Measurements from ENCODE around the gene LYPD1.

DNA sequence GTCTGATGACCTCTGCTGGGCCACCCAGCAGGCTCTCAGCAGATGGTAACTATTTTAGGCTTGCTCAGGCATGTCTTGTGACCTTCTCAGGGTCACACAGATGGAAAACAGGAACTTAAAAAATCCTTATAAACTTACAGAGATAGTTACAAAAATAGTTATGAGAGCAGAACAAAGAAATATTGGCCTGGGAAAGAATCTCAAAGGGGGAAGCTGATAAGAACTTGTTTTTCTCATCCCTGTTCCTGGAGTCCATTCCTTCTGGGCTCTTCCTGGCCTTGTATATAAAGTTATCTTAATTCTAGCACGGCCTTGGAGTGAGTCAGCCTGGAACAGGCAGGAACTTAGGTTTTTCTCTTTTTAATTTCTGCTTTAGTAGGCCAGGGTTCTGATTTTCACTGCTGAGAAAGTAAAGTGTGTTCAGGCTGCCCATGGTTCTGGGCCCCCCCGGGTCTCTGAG, 141.4 kb downstream of the CCDC74A start:
- PRO-cap: no peak

DNA sequence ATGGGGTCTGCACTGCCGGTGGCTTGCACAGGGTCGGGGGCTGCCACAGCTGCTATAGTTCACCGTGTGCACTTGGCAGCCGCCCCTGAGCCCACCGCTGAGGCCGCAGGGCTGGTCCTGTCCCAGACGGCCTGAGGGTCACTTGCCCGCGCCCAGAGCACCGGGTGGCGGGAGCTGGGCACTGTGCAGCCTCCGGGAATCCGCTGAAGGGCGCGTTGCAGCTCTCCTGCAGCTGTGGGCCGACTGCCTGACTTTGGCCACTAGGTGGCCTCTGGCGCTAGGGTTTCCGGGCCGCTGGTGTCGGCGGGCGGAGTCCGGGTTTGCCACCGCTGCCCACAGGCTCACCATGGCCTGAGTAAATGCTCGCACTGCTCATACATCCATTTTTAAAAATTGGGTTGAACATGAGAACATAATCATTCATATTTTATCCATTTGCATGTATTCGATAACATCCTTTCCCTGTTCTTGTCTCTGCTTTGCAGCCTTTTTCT, 146.2 kb downstream of the CCDC74A start:
- PRO-cap: no peak

GRCh38 chr2:131801510-131802090, 273.9 kb downstream of the CCDC74A start:
- PRO-cap: no peak

- PRO-cap: unidirectional peak, plus-strand start at chr2:132276944
These were observed 115.0 kb upstream of the ANKRD30BL start for GRCh38 chr2:132276621-132277327.

DNA sequence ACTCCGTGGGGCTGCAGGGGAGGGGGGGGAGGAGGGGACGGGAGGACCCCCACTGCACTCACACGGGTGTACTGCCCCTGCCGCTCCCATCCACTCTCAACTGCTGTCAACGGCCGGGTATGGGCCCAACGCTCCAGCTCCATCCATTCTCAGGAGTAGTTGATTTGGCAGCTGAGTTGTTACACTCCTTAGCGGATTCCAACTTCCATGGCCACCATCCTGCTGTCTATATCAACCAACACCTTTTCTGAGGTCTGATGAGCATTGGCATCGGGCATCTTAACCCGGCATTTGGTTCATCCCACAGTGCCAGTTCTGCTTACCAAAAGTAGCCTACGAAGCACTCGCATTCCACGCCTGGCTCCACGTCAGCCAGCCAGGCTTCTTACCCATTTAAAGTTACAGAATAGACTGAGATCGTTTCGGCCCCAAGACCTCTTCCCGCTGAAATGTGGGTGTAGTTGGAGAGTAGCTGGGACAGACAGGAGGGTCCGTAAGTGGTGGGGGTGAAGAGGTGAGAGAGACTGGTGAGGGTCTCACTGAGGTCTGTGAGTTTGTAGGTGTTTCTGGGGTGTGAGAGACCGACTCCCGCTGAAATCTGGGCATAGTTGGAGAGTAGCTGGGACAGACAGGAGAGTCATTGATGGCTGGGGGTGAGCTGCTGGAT, 119.6 kb upstream of the ANKRD30BL start:
- PRO-cap: no peak

DNA sequence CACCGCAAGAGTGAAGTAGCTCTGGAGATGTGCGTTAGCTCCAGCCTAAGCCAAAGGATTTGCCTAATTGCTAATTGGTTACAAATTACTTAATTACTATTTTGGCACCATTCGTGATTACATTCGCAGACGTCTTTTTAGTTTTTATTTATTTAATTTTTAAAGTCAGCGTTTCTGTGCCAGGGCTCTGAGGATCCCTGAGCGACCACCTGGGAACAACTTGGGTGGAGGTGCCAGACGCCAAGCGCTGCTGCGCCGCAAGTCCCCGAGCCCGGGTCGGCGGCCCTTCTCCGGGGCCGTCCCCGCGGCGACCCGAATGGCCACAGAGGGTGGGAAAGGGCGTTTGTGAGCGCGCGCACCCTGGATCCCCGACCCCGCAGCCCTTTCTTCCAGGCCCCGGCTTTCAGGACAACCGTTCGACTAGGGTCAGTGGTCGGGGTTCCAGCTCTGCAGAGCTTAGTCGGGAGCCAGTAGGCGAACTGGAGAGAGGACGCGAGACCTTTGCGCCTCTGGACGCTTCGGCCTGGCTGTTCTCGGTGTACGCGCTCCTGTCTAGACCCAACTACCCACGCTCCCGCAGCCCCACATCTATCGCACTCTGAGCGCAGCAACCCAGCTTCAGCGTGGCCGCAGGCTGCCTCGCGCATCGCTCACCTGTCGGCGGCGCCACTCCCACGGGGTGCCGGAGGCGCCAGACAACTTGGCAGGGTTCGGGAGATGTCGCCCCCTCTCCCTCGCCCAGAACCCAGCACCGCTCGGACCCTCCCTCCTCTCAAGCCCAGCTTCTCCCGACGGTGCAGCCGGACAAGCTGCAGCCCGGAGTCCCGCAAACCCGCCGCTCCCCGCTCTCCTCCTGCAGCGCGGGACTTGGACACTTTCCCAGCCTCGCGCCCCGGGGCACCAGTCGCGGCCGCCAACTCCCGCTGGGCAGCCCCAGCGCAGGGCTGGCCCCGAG, 886 bp downstream of the LYPD1 start:
- PRO-cap: no peak

- PRO-cap: no peak
These were observed at the start of gene LYPD1 for GRCh38 chr2:132669805-132670521. LYPD1 (minus strand) TSS chr2:132670205.

- PRO-cap: no peak
These were observed 411.5 kb downstream of the NCKAP5 start for GRCh38 chr2:133156626-133157372.

GRCh38 chr2:133489811-133490497, 78.3 kb downstream of the NCKAP5 start:
- PRO-cap: no peak

- PRO-cap: no peak
These were observed 34.3 kb upstream of the NCKAP5 start for GRCh38 chr2:133602683-133602914.

DNA sequence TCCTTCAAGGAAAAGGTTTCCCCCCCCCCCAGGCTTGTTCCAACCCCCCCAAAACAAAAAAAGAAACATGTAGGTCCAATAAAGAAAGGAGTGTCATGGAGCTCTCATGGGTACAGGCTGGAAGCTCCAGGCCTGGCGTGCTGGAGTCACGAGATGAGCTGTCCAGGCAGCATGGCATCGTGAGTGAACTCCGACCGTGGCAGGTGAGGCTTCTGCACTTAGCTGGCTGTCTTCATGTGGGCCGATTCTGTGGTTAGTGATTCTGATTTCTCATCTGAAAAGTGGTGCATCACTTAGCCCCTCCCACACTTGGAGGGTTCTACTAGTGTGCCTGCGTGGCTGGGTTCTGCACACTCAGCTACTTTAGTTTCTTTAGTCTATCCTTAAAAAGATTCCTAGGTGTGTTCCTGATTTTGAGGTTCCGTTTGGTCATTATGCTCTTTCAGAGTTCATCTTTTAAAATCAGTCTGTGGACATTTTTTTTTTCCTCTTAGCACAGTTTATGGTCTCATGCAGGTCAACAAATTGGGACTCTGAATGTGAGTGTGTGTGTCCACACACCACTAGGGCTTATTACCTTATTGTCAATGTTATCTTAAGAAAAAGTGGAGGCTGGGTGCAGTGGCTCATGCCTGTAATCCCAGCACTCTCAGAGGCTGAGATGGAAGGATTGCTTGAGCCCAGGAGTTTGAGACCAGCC, 126.2 kb upstream of the MGAT5 start:
- PRO-cap: no peak

DNA sequence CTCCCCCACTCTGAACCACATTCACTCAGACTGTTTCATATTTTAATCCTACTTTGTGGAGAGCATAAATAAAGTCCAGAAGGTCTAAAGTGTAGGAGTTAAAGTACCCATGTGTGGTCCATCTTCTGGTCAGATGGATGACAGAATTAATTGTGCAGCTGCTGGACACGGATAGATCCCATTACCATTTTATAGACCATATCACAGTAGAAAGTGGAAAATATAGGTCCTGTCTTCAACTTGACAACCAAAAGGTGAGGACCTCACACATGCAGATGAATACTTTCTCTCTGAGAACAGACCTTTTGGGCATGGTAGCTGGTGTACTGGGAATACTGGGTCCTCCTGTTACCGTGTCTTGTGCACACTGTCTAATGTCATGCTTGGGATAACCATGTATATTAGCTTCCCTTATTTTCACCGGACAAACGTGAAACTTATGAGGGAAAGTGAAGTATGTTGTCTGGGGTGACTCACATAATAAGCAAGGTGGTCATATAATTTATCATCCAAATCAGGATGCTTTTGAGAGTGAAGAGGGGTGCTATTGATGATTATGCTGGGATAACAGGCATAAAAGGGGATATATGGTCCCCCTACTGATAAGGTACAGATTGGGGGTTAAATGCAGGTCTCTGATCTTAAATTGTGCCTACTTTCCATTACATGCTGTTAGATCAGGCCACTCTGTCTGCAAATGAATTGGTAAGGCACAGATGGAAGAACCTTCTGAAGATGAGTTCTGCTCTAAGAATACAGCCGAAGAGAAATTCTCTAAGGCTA, 115.4 kb upstream of the MGAT5 start:
- PRO-cap: no peak

GRCh38 chr2:134173158-134173921, 80.5 kb upstream of the MGAT5 start:
- PRO-cap: no peak

DNA sequence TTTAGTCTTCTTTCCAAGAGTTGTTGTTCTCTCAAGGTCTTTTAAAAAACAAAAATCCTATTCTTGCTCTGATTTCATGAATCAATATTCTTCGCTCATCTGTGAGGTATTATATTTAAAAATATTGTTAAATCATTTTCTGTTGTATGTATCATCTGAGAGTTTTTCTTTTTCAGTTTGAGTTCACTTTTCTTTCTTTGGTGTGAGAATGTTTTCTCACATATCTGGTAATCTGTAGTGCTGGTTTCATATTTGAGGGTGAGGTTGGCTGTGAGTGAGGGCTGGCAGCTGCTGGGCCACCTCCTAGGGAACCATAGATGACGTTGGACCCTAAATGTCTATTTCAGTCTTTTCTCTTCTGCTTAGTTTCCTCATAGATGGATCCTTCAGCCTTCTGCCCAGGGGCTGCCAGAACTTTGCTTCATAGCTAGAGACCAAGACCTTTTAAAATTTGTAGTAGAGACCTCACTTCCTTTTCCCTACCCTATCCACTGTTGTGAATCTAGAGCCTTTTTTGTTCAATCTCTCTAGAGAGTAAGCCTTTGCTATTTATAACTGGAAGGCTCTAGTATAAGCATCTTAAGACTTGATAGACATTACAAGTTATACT, 33.5 kb downstream of the MGAT5 start:
- PRO-cap: unidirectional peak, plus-strand start at position 249 of the sequence

DNA sequence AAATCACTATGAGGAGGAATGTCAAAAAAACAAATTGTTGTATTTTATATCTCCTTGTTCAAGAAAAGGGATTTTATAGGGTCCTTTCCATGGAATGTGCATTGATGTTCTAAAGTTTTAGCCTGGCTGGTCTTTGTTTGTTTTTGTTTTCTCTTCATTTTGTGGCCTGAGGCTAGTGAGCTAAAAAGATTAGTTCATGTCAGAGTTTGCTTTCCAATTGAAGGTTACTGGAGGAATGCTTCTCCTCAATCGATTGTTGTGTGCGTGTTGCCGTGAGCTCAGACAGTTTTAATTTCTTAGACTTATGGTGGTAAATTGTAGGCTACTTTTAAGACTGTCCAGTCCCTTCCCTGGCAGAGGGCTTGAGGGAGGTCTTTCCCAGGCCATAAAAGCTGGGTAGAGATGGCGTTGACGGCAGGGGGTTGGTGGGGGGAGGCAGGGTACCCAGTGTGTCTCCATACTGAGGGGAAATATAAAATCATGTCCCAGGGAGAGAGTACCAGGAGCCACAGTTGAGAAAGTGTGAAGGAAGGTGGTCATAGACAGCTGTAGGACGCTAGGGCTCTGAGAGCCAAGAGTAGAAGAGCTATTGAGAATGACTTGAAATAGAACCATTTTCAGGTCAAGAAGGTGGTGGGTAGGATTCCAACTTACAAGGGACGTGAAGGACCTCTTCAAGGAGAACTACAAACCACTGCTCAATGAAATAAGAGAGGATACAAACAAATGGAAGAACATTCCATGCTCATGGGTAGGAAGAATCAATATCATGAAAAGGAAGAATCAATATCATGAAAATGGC, 77.5 kb downstream of the MGAT5 start:
- PRO-cap: no peak

DNA sequence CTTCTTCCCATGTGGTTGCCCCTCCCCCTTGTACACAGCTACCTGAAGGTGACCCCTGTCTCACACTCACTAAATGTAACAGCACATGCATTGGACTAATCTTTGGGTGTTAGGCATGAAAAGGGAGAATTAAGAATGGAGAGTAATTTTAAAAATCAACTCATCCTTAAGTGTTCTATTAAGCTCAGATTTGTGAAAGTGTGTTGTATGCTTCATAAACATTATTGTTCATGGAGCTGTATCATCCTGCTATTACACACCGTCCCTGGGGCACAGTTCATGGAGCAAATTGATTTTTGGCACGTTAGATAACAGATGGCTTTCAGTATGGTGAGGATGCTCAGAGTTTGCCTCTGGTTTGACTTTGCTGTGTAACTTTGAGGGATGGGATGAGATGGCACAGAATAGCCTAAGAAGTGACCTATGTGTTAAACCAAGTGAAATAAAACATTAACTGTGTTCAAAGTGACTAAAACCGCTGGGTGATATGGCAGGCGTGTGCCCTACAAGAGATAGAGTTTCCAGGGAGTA, 97.1 kb downstream of the MGAT5 start:
- PRO-cap: no peak

- PRO-cap: no peak
These were observed 147.8 kb downstream of the MGAT5 start for GRCh38 chr2:134401699-134402052.

GRCh38 chr2:134412447-134413253, 158.8 kb downstream of the MGAT5 start:
- PRO-cap: no peak

GRCh38 chr2:134441026-134441840, 187.4 kb downstream of the MGAT5 start:
- PRO-cap: no peak

DNA sequence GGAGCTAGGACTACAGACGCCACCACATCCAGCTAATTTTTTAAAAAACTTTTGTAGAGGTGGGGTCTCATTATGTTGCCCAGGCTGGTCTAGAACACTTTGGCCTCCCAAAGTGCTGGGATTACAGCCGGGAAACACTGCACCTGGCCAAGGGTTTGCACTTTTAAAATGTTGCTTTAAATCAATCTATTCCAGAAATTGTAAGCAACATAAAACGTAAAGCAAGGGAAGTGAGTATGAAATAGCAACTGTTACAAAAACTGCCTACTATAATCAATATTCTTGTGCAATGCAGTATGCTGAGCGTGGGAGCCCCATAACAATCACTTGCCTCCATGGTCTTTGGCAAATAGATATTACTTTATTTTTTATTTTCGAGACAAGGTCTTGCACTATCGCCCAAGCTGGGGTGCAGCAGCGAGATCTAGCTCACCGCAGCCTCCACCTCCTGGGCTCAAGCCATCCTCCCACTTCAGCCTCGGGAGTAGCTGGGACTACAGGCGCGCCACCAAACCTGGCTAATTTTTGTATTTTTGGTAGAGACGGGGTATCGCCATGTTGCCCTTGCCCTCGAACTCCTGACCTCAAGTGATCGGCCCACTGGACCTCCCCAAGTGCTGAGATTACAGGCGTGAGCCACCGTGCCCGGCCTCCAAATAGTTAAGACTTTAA, 1.3 kb upstream of the CCNT2 start:
- PRO-cap: unidirectional peak, minus-strand start at position 586 of the sequence

Measured in SP-49 (cell line).